Subcutaneous adipose tissue (tissue), 3 donors: Measurements from ENCODE around the gene ZNF333.

GRCh38 chr19:14294876-14295408, 86.3 kb upstream of the ADGRE5 start:
- PRO-cap = no peak
- RAMPAGE, long total RNA, 3 experiments = no peak in any of the 3 experiments

DNA sequence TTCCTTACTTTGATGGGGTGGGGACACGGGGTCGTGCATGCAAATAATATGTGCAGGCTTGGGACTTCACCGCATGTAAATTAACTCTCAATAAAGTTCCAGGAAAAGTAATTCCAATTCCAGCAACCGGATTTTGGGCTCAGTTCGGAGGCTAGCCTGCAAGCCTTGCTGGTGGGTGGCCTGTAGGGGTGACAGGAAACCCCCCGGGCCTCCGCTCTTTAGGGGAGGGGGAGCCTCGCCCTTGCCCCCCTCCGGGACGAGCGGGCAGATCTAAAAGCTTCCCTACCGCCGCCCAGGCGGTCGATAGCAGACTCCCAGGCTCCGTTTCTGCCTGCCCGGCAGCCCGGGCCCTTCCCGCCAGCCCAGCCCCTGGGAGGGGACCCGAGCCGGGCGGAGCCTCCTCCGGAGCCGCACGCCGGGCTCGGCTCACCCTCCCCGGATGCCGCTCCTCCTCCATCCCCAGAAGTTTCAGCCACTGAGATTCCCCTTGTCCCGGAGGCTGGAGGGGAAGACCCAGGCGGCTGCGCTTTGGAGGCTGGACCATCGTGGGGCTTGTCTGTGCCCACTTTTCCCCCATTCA, 47.8 kb upstream of the ADGRE5 start:
- PRO-cap = no peak
- RAMPAGE, long total RNA, 3 experiments = no peak in any of the 3 experiments

- PRO-cap = no peak
- RAMPAGE, long total RNA, 3 experiments = no peak in any of the 3 experiments
These were observed 2.7 kb downstream of the ADGRE5 start for GRCh38 chr19:14383429-14384760.

GRCh38 chr19:14410728-14411250, 8.4 kb downstream of the DDX39A start:
- PRO-cap = no peak
- RAMPAGE, long total RNA, 3 experiments = no peak in any of the 3 experiments

- PRO-cap = no peak
- RAMPAGE, long total RNA, 3 experiments = no peak in any of the 3 experiments
These were observed 3.0 kb downstream of the DDX39A start for GRCh38 chr19:14416071-14416690.

DNA sequence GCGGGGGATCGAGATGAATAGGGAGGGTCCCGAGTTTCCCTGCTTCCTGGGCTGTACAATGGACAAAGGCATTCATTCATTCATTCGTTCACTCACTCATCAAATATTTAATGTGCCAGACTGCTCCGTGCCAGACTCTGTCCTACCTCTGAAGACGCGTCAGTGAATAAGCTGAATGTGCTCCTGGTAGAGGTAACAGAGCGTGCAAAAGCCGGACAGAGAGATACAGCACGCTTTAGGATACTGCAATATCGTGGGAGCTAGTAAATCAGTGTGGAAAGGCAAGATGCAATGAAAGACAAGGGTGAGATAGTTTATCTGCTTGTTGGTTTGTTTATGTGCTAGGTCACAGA, 749 bp upstream of the GIPC1 start:
- PRO-cap = no peak
- RAMPAGE, long total RNA, 3 experiments = no peak in any of the 3 experiments

GRCh38 chr19:14515558-14515834, 2.7 kb downstream of the DNAJB1 start:
- PRO-cap = no peak
- RAMPAGE, long total RNA, 3 experiments = no peak in any of the 3 experiments

DNA sequence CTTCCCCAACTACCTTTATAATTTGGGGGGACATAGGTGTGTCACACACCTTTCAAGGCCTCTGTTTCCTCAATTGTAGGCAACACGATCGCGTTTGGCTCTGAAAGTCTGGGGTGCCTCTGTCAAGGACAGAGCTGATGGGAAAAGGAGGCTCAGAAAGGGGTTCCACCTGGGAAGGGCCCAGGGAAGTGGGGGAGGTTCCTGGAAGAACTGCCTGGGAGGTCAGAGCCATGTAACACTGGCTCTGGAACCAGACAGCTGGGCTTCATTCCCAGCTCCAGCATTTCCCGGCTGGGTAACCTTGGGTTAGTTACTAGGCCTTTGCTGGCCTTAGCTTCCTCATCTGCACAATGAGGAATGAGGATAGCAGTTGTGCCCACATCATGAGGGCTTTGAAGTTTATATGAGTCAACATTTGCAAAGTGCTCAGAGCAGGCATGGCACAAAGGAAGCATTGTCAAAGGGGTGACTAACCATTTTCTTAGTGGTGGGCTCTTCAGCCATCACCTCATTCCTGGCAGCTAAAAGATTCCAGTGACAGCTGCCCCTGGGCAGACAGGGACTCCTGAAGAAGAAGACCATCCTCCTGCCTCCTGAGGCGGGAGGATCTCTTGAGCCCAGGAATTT, 1.7 kb upstream of the DNAJB1 start:
- PRO-cap = no peak
- RAMPAGE, long total RNA, 3 experiments = no peak in any of the 3 experiments

DNA sequence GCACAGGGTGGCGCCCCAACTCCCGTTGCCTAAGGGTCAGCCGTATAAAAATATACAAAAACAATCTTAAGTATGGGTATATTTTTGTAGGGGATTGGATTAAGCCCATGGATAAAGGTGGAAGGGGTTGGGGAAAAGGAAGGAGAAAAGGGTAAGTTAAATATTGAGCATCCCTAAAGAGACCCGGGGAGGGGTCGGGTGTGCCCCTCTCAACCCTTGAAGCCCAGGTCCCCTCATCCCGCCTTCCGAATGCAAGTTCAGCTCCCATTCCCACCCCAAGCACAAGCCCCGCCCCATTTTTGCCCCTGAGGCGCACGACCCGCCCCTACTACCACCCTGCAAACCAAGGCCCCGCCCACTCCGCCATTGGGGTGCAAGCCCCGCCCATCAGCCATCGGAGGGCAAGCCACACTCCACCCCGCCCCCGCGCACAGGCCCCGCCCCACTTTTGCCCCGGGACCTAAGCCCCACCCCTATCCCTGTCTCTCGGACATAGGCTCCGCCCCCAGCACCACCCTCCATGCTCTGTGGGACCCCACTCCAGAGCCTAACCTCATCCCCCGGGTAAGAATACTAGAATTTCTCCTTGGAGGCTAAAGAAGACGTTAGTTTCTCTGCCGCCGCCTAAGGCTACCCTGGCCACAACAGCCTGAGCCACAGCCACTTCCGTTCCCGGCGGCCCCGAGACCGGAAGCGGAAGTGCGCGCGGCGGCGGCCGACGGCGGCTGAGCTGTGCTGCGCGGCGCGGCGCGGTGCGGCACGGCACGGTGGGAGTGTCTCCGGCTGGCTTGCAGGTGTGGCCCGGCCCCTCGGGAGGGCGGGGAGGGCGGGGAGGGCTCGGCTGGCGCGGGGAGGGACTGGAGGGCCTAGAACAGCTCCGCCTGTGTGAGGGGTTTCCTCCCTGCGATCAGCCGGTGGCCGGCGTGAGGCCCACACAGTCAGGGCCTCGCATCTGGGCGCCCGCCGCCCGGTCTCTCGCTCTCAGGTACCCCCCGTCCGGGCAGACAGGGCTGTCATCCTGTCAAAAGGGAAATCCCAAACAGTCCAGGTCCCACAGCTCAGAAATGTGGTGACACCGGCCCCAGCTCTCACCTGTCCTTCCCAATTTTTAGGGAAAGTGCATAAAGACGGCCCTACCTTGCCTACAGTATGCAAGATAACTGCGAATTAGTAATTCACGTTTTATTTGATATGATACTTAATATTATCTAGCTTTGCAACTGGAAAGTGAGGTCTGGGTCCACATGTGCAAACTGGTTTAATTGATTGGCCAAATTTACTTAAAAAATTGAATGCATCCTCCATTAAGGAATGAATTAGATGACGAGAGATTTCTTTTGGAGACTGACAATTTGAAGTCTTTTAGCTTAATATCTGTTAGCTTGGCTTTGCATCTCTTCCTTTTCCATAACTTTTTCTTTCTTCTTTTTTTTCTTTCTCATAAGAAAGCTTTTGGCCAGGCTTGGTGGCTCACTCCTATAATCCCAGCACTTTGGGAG, at the start of gene ZNF333:
Gene ZNF333 (plus strand): TSS at position 692 of the 1,499 bp plus-strand sequence.
- PRO-cap = bidirectional peak, plus-strand start at position 711 of the sequence, minus-strand start at position 646 of the sequence
- RAMPAGE, long total RNA, 3 experiments = start-site peak on the plus strand in 1 of 3 experiments, centred at position 728 of the sequence, 94 reads per replicate

- PRO-cap = no peak
- RAMPAGE, long total RNA, 3 experiments = no peak in any of the 3 experiments
These were observed 43.1 kb downstream of the ADGRE2 start for GRCh38 chr19:14735044-14735866.

DNA sequence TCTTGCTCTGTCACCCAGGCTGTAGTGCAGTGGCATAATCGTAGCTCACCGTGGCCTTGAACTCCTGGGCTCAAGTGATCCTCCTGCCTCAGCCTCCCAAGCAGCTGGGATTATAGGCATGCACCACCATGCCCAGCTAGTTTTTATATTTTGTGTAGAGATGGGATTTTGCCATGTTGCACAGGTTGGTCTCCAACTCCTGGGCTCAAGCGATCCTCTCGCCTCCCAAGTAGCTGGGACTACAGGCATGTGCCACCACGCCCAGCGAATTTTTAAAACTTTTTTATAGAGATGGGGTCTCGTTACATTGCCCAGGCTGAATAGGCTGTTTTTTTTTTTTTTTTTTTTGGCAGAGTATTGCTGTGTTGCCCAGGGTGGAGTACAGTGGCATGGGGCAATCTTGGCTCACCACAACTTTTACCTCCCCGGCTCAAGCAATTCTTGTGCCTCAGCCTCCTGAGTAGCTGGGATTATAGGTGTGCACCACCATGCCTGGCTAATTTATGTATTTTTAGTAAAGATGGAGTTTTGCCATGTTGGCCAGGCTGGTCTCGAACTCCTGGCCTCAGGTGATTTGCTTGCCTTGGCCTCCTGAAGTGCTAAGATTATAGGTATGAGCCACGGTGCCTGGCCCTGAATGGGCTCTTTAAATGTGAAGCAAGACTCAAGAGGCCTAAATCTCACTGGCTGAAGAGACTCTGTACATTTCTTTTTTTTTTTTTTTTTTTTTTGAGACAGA, 37.4 kb downstream of the ADGRE2 start:
- PRO-cap = no peak
- RAMPAGE, long total RNA, 3 experiments = no peak in any of the 3 experiments

DNA sequence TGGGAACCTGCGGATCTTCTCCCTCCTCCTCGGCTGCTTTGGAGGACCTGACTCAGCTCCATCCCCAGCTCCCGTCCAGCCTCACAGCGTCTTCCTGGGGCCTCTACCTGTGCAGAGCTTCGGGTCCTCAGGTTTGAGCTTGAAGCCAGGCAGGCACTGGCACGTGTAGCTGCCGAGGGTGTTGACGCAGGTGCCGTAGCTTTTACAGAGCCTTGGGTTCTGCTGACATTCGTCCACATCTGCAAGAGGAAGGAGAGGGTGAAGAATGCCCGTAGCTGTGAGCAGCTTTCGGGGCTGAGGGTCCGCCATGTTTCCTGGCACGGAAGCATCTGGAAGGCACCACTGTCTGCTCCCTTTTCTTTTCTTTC, 11.5 kb downstream of the ADGRE2 start:
- PRO-cap = no peak
- RAMPAGE, long total RNA, 3 experiments = no peak in any of the 3 experiments

DNA sequence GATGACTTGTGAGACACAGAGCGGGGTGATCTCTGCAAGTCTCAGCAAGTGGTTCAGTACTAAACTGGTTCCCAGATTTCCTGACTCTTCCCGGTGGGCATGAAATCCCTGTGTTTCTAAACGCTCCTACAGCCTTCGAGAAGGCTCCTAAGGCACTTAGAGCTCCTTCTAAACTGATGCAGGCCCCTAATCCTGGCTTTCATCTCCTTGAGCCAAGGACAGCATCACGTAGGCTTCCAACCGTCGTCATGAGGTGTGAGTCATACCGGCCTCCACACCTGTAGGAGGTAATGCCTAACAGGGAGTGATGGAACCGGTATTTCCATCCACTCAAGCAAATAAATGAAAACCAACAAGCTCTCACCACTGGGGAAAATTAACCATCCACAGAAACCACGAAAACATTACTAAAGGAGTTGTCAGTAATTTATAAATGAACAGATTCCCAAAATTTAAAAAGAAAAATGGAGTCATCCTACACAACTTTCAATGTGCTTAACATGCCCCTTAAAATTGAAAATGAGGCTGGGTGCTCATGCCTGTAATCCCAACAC, 4.7 kb upstream of the ILVBL start:
- PRO-cap = no peak
- RAMPAGE, long total RNA, 3 experiments = no peak in any of the 3 experiments

GRCh38 chr19:15197234-15197837, 3.5 kb downstream of the NOTCH3 start:
- PRO-cap = no peak
- RAMPAGE, long total RNA, 3 experiments = no peak in any of the 3 experiments

- PRO-cap = unidirectional peak, plus-strand start at chr19:15199700
- RAMPAGE, long total RNA, 3 experiments = no peak in any of the 3 experiments
These were observed 1.0 kb downstream of the NOTCH3 start for GRCh38 chr19:15199366-15200602.

GRCh38 chr19:15219965-15220249, 12.3 kb downstream of the EPHX3 start:
- PRO-cap = no peak
- RAMPAGE, long total RNA, 3 experiments = no peak in any of the 3 experiments

DNA sequence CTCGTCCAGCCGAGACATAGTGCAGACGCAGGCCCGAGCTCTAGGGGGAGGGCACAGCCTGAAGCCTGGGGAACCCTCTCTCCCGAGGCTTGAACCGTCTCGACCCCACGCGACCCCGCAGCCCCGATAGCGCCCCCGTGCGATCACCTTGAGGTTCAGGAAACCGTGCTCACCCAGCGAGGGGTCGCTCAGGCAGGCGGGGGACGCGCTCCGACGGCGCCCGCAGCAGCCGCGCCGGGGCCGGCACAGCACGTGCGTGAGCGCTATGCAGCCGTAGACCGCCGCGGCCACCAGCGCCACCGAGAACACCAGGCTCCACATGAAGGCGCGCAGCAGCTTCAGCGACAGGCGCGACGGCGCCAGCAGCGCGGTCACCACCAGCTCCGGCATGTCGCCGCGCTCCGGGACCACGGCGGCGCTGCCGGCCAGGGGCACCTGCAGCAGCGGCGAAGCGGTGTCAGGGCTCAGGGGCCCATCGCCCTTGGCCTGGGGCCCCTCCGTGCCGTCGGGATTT, 369 bp downstream of the EPHX3 start:
- PRO-cap = no peak
- RAMPAGE, long total RNA, 3 experiments = no peak in any of the 3 experiments

GRCh38 chr19:15246467-15247390, 14.5 kb upstream of the EPHX3 start:
- PRO-cap = no peak
- RAMPAGE, long total RNA, 3 experiments = no peak in any of the 3 experiments

- PRO-cap = no peak
- RAMPAGE, long total RNA, 3 experiments = no peak in any of the 3 experiments
These were observed 14.9 kb downstream of the BRD4 start for GRCh38 chr19:15317430-15317837.

- PRO-cap = no peak
- RAMPAGE, long total RNA, 3 experiments = no peak in any of the 3 experiments
These were observed 14.0 kb downstream of the BRD4 start for GRCh38 chr19:15318306-15318815.